GM23338 (cell line): ENCODE measurements around a stretch of chr12.

DNA sequence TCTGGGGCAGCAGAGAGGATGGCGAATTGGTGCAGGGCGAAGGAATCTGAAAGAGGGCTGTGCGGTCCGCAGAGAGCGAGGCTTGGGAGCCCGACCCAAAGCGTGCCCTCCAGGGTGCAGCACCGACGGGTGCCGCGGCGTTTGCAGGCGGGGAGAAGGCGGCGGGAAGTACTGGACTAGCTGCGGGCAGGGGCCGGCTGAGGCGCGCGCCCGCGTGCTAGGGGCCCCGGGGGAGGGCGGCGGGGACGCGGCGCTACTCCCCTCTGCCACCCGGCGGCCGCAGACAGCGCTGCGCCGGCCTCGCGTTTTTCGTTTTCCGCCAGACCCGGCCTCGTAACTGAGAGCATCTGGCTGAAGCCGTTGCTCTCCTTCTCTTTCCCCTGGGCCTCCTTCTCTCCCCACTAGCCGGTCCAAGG, 24.9 kb downstream of the SLC6A12 start:
- PRO-cap: unidirectional peak, minus-strand start at position 219 of the sequence
- RAMPAGE, long total RNA: no peak

- PRO-cap: no peak
- RAMPAGE, long total RNA: no peak
Observed at GRCh38 chr12:210270-210849, 3.6 kb downstream of the SLC6A12 start.

GRCh38 chr12:373564-374318, 15.4 kb downstream of the KDM5A start:
- PRO-cap: no peak
- RAMPAGE, long total RNA: no peak

GRCh38 chr12:402073-402482, 634 bp downstream of the CCDC77 start:
- PRO-cap: bidirectional peak, plus-strand start at chr12:402241, minus-strand start at chr12:402204
- RAMPAGE, long total RNA: no peak

DNA sequence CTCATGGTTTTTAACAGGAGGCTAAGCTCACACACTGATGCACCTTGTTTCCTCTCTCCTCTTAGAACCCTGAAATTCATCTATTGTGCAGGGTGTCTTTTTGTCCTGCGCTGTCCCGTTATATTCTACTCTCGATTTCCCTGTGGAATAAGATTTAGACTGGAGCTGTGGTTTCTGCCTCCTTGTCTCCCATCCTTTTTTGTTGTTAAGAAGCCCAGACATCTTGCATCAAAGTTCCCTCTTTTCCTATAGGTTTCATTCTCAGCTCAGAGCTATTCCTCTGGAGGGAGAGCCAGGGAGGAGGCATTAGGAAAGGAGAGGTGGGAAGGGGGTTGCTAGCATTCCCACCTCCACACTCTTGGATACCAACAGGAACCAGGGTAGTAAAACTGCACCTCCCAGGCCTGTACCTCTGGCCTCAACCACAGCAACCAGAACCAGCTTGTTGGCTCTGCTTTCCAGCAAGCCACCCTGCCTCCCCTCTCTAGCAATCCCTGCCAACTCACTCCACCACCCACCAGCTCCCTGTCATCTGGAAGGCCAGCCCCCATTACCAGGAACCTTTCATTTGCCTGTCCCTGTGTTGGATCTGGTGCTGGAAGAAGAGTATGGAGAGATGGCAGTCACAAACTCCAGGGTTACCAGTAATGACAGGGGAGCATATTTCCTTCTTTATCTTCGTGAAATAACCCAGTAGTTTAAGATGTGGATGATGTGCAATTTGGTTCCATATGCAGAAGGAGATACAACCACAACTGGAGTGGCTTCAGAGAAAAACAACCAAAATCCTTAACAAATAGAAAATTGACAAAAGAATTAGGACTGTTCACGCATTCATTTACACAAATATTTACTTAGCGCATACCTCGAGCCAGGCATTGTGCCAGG, 3.1 kb downstream of the B4GALNT3 start:
- PRO-cap: no peak
- RAMPAGE, long total RNA: no peak

GRCh38 chr12:480827-481990, 21.5 kb downstream of the B4GALNT3 start:
- PRO-cap: no peak
- RAMPAGE, long total RNA: no peak

GRCh38 chr12:488568-489166, 28.9 kb downstream of the B4GALNT3 start:
- PRO-cap: no peak
- RAMPAGE, long total RNA: no peak

GRCh38 chr12:532719-533469, 73.2 kb downstream of the B4GALNT3 start:
- PRO-cap: no peak
- RAMPAGE, long total RNA: no peak

DNA sequence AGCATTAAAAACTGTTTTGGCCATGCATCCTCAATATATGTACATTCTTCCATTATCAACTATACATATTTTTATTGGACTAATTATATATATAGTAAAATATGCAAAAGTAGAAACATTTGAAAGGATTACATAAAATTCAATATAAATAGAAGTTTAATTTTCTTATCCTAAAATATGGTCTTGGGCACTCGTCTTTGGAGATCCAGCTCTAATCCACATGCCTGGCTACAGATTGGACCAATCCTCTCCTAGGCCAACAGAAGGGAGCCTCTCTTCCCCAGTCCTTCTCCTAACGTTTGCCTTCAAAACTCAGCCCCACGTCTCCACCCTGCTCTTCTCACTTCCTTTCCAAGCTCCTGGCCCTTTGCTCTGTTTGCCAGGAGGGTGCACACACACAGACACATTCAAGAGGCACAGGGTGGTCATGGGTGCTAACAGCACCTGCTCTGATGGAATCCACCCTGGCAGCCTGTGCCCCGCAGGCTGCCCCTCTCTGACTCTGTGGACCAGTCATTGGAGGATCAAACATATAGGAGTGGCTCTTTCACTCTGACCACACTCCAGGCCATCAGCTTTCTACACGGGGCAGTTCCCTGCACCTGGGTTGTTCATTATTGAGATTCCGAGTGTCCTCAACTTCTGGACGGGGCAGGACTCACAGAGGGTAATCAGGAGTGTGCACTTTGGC, 95.0 kb downstream of the NINJ2 start:
- PRO-cap: no peak
- RAMPAGE, long total RNA: no peak

DNA sequence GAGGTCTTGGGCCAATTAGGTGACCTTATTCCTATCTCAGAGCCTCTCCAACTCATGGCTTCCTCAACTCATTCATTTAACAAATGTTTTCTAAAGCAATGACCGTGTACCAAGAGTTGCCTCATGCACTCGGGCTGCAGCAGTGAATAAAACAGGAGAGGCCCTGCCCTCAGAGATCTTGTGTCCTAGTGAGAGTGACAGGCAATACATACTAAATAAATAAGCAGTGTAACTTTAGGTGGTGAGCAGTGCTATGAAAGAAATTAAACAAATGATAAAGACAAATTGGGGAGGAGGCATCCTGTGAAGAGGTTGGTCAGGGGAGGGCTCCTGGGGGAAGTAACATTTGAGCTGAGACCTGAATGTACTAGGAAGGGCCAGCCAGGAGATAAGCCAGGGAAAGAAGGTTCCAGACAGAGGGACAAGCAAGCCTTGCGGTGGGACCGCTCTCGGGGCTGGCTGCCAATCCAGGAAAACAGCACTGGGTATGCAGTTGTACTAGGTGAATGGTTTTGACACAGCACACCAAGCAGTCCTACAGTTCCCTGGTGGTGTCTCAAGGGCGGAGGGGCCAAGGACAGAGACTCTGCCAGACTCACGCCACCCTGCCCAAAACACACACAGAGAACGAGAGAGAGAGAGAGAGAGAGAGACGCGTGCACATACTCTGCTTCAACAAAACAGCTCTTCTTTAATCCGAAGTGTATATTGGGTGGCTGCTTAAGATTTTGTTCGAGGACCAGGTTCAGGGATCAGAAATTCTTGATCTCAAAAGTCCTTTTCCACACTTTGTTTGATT, 1.3 kb downstream of the NINJ2 start:
- PRO-cap: no peak
- RAMPAGE, long total RNA: no peak

GRCh38 chr12:754529-754809, 2.1 kb downstream of the WNK1 start:
- PRO-cap: no peak
- RAMPAGE, long total RNA: no peak

DNA sequence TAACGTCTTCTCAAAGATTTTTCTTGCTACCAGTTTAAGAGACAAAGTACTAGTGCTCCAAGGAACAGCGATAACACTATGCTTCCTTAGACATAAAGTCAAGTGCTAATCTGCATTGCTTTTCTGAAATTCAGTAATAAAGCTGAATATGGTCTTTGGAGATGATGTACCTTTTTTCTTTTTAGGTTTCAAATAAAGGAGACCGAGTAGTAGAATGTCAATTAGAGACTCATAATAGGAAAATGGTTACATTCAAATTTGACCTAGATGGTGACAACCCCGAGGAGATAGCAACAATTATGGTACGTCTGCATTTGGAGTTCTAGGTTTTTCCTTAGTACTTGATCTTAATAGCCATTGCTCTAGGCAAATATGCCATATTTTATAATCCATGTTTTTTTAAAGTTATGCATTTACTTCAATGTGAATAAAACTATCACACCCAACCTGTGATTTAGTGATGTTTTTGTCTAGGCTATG, 66.7 kb downstream of the RAD52 start:
- PRO-cap: no peak
- RAMPAGE, long total RNA: no peak

GRCh38 chr12:883247-883702, 66.2 kb downstream of the RAD52 start:
- PRO-cap: no peak
- RAMPAGE, long total RNA: no peak

DNA sequence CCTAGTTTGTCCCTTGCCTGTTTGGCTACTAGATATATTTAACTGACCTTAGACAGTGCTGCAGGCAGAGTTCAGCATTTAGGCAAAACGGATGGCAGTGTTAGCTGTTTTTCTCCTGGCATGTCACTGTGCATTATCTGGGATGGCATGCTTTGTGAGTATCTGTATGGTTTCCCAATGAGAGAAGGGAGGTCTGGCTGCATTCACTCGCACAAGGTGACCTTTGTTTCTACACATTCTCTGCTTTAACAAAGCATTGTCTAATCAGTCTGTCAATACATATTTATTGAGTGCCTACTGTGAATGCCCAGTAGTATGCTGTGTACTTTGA, 63.4 kb downstream of the ERC1 start:
- PRO-cap: no peak
- RAMPAGE, long total RNA: no peak

- PRO-cap: no peak
- RAMPAGE, long total RNA: no peak
Observed at GRCh38 chr12:1104285-1105011, 113.4 kb downstream of the ERC1 start.

- PRO-cap: no peak
- RAMPAGE, long total RNA: no peak
Observed at GRCh38 chr12:1183012-1183498, 192.0 kb downstream of the ERC1 start.

DNA sequence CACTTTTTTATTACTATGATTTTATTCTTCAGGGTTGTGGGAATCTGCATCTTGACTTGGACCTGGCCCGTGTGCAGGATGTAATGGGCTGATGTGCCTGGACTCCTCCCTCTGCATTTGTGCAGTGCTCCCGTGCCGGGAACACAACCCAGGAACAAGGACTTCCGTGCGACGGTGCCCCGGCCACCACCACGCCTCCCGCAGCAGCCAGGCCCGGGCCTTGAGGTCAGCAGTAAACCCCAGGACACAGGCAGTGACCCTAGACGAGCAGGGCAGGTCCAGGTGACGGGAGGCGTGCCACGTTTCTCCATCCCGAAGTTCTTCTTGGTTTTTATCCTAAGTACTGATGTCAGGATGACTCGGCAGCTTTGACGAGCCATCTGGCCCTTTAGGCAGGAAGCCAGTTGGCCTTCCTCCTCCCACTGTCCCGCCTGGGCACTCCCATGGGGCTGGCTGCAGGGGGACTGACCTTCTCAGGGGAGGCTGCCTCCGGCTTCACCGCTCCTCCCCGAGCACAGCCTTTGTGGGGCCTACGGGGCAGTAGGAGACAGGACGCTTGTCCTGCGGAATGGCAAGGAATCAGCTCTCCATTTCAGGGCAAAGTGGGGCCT, 94.3 kb downstream of the FBXL14 start:
- PRO-cap: no peak
- RAMPAGE, long total RNA: no peak

DNA sequence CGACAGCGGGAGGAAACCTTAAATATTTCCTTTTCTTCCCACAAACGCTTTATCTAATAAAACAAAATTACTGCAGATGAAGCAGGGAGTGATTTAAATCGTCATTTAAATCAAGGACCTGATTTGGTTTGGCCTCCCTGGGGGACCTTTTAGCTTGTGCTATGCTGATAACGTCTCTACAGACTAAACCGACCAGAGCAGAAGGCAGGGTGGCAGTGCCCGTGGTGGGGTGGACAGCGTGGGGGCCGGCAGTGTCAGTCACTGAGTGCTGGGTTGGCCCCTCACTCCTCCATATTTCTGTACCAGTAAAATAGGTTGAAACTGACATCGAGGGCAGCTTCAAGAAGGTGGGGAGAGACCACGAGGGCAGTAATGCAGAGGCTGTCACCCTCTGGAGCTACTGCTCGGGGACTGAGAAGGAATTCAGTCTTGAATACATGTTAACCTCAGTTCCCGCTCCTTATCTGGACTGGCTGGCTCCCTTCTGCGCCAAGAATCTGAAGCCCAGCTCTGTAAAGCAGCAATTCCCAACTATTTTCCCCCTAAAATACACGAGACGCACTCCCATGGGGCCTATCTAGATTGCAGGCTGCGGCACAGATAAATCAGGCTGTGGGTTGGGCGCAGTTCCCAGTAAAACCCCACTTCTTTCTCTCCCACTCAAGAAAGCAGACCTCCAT, 18.2 kb downstream of the FBXL14 start:
- PRO-cap: no peak
- RAMPAGE, long total RNA: no peak

- PRO-cap: no peak
- RAMPAGE, long total RNA: no peak
Observed at GRCh38 chr12:1721826-1722766, 31.2 kb downstream of the ADIPOR2 start.

GRCh38 chr12:1760631-1761290, 59.6 kb upstream of the LRTM2 start:
- PRO-cap: no peak
- RAMPAGE, long total RNA: no peak